ENCODE measurements around a stretch of chr22.

- PRO-cap = bidirectional peak, plus-strand start at chr22:46013669, minus-strand start at chr22:46013706; bidirectional peak, plus-strand start at chr22:46014141, minus-strand start at chr22:46014066; bidirectional peak, plus-strand start at chr22:46014335, minus-strand start at chr22:46014221
These were observed 36.6 kb upstream of the WNT7B start for GRCh38 chr22:46013122-46014431.

DNA sequence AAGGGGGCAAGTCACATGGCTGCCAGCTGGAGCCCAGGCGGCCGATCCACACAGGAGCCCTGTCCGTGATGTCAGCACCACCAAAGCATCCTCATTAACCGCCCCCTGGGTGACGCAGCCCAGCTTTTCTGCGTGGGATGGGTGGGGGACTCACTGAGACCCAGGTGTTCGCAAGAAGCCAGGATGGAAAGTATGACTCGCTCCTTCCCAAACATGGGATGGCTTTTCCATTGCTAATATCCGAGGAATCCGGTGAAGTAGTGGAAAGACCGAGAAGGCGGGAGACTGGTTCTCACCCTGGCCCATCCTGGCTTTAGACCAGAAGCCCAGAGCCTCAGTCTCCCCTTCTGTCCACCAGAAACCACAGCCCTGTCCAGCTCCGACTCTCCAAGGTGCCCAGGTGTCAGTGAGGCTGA lies 46.7 kb upstream of the WNT7B start:
- PRO-cap = unidirectional peak, minus-strand start at position 67 of the sequence

DNA sequence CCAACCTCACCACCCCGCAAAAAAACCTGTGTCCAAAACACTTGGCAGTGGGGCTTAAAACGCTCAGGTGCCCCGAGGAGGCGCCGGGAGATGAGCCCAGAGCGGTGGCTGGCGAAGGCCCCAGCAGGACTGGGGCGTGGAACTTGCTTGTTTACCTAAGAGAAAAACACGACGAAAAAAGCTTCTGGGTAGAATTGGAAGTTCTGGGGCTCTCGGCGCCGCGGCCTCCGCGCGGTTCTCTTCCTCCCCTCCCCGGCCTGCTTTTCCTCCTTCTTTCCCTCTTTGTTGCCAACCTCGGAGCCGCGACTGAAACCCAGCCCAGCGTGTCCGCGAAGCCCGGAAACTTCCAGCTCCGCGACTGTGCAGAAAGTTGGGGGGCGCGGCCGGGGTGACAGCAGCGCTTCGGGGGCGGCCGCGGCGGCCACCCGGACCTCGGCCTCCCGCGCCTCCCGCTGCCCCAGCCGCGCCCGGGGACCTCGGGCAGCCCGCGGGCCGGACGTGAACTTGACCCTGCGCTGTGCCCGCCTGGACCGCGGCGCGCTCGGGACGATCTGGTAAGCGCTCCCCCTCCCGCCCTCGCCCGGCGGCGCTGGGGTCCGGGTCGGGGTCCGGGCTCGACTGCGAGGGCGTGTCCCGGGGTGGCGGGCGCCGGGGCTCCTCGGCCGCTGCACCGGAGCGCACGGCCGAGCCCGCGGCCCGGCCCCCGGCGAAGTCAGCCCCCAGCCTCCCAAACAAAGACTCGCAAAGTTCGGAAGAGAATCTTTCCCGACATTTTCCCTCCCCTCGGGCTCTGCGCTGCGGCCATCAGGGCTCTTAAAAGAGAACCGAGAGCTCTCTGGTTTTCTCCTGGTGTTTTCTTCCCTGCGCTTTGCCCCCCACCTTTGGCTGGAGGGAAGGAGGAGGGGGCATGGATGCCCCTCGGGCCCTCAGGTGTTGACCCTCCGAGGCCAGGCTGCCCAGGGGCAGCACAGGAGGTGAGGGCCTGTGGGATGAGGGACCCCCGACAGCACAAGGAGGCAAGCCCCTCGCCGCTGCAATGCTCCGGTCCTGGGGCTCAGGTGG lies 67.8 kb upstream of the WNT7B start:
- PRO-cap = bidirectional peak, plus-strand start at position 191 of the sequence, minus-strand start at position 131 of the sequence; bidirectional peak, plus-strand start at position 515 of the sequence, minus-strand start at position 454 of the sequence

DNA sequence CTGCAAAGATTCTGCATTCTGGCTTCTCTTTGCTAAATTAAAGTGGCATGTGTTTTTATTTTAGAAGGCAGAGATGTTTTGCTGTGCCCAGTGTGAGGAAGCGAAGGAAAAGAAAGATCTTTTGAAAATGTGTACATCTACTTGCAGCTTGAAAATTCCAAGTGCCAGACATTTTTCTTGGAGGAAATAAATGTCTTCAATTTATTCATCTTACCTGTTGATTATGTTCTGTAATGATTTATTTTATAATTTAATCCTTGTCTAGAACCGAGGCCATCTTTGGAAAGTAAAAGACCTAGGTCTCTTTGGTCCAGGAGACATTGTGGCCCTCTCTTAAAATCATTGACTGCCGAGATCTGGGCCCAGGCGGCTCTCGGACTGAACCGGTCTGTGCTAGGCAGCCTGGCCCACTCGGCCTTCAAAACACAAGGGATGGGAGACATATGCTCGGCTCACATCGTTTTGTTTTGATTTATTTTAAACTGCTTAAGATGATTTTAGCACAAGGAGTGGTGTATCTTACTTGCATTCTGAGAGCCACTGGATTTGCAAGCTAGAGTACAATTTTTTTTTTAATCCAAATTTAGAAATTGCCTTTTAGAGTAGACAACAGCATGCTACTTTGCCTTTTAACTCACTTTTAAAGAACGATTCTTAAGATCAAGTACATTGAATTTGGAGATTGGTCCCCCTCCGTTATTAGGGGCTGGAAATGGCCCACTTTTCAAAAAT lies 80.2 kb upstream of the WNT7B start:
- PRO-cap = unidirectional peak, plus-strand start at position 342 of the sequence; bidirectional peak, plus-strand start at position 421 of the sequence, minus-strand start at position 375 of the sequence

DNA sequence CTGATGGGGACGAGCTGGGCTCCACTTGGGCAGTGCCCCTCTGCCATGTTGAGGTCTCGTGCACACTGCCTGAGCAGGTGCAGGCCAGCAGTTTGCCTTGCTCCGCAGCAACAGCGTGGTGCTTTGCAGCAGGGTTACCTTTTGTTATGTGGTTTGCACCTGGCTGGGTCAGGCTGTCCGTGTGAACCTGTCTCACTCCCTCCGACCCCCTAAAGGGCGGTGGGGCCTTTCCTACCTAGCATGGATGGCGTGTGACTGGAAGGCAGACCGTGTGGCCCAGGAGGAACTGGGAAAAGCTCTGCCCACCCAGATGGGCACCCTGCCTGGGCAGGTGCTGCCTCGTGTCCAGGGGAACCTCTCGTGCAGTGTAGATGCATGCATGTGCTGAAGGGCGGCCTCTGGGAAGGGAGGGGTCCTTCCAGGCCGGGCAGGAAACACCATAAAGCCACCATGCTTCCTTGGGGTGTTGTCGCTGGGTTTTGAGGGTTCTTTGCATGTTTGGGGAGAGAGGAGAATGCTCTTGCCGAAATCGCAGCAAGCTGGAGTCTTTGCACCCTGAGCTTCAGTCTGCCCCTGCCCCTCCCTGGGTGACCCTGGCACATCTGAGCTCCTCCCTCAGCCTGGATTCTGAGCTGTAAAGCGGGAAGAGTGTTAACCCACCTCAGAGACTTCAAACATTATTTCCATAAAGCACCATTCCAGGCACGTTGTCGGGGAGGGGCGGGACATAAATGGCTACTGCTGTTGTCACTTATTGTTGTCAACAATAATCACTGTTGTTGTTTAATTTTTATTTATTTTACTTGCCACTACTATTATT lies 75.3 kb upstream of the PPARA start:
- PRO-cap = unidirectional peak, minus-strand start at position 569 of the sequence

GRCh38 chr22:46075677-46076614 lies 74.4 kb upstream of the PPARA start:
- PRO-cap = no peak

DNA sequence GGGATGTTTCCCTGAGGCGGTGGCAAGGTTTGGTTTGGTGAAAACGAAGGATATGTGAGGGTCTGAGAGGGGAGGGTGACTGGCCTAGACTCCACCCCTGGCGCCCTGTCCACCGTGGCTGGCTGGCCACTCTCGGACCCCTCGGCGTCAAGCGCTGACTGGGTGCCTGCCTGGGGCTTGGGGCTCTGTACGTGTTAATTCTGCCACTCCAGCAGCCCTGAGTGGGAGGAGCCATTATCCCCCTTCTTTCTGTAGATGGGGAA lies 70.9 kb upstream of the PPARA start:
- PRO-cap = no peak

GRCh38 chr22:46086675-46087659 lies 63.4 kb upstream of the PPARA start:
- PRO-cap = unidirectional peak, minus-strand start at chr22:46086756

DNA sequence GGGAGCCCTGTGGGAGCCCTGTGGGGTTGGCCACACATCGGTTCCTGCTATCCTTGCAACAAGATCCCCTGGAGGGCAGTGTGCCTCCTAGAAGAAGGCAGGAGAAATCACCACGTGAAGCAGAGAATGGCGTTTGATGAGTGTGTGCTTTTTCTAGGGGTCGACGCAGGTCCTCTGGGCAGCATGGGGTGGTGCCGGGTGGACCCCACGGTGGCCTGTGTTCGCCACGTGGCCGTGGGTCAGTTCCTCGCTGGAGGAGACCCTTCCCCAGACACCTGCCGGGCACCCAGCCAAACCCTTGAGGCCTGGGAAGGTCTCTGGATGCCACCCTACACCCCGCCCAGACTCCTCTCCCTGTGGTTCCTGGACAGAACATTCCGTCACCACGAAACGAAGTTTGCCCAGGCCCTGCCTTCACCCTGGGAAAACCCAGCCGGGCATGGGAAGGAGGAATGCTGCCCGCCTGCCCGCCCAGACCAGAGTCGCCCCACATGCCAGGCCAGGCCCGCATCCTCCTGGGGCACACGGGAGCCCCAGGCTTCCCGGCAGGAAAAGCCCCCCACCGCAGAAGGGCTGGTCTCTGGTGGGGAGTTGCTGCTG lies 45.0 kb upstream of the PPARA start:
- PRO-cap = unidirectional peak, plus-strand start at position 432 of the sequence; unidirectional peak, plus-strand start at position 479 of the sequence

- PRO-cap = bidirectional peak, plus-strand start at chr22:46149350, minus-strand start at chr22:46149121; bidirectional peak, plus-strand start at chr22:46149935, minus-strand start at chr22:46149845; bidirectional peak, plus-strand start at chr22:46150061, minus-strand start at chr22:46150152
These were observed 787 bp upstream of the PPARA start for GRCh38 chr22:46149280-46150198.

DNA sequence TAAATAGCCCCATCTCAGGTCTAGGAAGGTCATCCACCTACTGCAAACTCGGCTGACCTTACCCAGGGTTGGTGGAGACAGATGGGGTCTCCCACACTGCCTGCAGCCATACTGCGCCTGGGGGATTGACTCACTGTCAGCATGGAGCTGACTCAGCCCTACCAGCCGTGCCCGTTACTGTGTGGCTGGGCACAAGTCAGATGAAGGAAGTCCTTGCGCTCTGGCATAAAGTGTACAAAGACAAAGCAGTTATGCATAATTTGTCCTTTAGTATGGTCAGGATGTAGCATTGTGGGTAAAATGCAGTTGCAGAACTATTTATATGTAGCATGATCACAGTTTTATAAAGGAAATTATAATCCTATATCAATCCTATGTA lies 16.7 kb downstream of the CDPF1 start:
- PRO-cap = no peak

GRCh38 chr22:46275717-46276453 lies 8.1 kb downstream of the TTC38 start:
- PRO-cap = no peak

DNA sequence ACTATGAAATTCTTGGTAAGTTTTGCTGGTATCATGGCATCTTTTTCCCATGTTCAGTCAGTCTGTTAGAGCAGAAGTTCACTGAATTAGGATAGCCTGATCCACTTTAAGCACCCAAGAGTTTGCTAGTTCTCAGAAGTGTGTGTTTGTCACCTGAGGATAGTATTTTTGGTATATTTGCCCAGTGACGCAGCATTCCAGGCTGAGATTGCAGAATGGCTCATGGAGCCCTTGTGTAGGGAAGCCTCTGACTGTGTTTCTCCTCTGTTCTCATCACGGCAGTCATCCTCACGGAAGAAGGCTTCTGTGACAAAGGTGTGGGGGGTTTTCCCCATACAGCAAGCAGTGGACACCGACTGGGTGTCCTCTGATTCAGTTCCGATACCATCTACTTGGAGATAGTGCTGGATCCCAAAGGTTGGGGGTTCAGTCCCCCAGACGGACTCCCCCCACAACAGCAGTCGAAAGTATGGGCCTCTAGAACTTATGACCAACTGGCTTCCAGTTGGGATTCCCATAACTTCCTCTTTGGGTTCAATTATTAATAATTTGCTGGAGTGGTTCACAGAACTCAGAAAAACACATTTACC lies 6.3 kb downstream of the TRMU start:
- PRO-cap = no peak

DNA sequence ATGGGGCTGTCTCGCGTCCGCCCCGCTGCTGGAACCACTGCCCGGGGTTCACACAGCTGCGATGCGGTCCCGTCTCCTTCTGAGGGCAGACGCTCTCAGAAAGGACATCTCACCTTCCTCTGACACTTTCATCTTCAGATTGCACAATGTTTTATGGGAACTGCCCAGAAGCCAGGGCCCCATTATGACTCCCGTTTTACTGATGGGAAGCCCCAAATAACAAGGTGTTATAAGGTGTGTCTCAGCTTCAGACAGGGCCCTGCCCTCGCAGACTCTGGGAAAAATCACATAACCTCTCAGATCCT lies 43.5 kb downstream of the TRMU start:
- PRO-cap = unidirectional peak, minus-strand start at position 81 of the sequence

DNA sequence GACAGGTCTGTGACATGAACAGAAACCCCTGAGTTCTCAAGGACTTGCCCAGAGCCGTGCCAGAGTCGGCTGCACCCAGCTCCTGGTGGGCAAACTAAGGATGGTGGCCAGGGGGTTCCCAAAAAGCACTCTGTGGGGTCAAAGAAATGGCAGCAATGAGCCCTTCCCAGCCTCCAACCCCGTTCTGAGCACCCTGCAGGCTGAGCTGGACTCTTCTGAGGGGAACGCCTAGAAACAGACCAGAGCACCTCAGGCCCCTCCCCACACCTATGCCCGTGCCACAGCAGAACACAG lies 97.9 kb downstream of the CELSR1 start:
- PRO-cap = no peak

DNA sequence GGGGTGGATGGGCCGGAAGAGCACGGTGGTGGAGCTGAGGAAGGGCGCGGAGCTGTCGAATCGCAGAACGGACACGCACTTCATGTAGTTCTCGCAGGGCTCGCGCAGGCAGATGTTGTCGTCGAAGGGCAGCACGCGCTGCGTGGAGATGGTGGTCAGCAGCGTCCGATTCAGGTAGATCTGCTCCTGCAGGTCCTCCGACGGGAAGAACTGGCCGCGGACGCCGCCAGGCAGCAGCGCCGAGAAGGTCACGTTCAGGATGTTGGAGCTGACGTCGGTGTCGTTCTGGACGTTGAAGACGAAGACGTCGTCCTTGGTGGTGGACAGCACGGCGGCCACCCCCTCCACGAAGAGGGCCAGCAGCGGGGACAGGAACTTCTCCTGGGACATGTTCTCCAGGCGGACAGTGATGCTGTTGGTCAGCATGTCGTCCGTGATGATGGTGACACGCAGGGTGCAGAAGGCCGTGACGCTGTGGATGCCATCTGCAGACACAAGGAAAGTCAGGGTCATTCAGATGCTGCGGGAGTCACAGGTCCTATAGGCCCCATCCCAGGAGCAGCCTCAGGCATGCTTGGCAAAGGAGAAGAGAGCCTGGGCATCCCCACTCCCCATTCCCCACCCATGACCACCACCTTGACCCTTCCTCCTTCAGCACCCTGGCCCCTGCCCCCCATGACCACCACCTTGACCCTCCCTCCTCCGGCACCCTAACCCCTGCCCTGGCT lies 73.4 kb downstream of the CELSR1 start:
- PRO-cap = no peak

GRCh38 chr22:46465538-46466607 lies 71.5 kb downstream of the CELSR1 start:
- PRO-cap = no peak

- PRO-cap = no peak
These were observed 6.7 kb downstream of the CELSR1 start for GRCh38 chr22:46530588-46531266.

GRCh38 chr22:46534201-46535272 lies 2.9 kb downstream of the CELSR1 start:
- PRO-cap = no peak

- PRO-cap = no peak
These were observed 9.9 kb upstream of the CELSR1 start for GRCh38 chr22:46547185-46547798.

Measured in rectum (tissue), 1 donor.